ENCODE measurements around the gene PTGS1.

DNA sequence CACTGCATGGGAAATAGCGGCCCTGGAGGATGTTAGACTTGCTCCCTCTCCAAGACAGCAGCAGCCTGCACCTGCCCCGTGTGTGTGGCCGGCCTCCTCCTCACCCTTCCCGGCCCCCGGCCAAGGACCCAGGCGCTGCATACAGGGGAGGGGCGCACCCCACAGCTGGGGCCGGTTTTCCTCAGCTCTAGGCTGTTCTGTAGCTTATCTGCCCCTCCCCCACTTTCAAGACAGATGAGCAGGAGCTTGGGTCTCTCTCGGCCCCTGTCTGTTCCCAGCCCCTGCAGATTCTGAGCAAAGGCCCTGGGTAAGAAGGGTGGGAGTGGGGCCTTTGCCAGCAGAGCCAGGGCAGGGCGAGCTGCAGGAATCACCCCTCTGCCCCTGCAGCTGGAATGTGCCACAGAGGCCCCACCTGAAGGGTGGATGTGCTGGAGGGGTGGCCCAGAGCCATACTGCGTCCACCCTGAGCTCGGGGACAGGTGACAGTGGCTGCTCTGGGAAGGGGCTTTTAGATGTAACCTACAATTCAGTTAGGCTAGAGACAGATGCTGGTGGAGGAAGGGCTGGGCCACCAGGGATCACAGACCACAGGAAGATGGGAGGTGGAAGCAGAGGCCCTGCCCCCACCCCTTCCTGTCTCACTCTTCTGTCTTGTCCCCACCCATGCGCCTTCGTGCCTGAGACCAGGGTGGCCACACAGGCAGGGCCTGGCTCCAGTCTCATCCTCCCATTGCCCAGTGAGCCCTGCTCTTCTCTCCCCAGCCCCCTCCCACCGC is 132.4 kb downstream of the DAB2IP start:
- RRBS, result 69% methylated on average over 4 of the region's 15 CpGs

GRCh38 chr9:121902275-121902935 is 190.7 kb downstream of the TTLL11 start:
- RRBS, result no CpG with 5 or more reads among the region's 7 CpGs

DNA sequence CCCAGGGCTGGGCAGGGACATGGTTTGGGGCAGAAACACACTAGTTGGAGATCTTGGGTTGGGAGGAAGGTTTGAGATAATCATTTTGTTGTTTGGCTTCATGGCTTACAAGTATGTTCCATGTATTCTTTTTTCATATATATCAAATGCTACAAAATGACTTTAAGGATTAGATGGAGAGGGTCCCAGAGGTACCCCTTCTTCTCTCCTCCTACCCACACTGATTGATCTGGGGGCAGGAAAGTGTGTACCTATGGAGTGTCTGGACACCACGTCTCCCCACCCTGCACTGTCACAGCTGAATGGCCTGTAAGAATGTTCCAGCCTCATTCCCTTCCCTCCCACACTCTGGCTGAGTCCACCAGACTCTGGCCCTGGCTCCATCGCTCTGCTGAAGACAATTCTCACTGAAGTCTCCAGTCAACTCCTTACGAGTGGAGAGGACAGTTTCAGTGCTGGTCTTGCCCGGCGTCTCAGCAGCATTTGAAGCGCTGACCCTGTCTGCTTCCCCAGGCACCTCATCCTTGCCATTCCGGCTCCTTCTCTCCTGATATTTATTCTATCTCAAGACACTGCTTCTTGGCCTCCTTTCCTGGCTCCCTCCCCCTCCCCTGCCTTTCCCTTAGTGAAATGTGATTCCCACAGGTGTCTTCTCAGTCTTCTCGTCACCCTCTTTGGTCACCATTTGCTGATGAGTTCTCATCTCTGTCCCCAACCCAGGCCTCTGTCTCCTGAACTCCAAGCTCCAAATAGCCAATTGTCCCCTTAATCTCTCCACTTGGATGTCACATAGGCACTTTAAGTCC is 105.7 kb downstream of the TTLL11 start:
- RRBS, result 95% methylated on average over 4 of the region's 8 CpGs

- RRBS, result 95% methylated on average over 3 of the region's 21 CpGs
Observed at GRCh38 chr9:121989165-121989837, 103.8 kb downstream of the TTLL11 start.

DNA sequence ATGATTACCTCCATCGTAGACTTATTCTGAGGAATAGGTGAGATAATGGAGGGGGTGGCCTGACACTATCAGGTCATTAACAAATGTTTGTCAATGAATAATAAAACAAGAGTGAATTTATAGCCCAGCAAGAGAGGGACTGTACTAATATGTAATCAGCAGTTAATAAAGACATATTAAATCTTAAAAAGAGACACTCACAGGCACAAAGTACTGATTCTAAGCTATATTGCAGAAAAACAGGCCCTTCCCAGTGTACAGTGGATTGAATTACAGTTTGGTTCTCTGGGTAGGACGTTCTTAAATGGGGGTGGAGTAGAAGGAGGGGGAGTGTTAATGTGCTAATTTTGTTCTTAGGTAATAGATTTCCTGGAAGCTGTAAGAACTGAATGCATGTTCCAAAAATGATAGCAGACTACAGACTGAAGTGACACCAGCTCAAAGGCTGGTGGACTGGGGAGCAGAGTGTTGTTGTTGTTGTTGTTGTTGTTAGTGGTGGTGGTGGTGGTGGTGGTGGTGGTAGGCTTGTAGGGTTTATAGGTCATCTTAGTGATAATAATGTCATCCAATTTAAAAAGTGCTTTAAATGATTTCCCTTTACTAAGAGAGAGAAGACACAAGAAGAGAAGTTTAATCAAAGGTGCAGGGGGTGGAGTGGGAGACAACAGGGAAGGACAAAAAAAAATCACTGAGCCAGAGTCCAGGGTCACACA is 27.2 kb downstream of the TTLL11 start:
- RRBS, result no CpG with 5 or more reads among the region's 2 CpGs

DNA sequence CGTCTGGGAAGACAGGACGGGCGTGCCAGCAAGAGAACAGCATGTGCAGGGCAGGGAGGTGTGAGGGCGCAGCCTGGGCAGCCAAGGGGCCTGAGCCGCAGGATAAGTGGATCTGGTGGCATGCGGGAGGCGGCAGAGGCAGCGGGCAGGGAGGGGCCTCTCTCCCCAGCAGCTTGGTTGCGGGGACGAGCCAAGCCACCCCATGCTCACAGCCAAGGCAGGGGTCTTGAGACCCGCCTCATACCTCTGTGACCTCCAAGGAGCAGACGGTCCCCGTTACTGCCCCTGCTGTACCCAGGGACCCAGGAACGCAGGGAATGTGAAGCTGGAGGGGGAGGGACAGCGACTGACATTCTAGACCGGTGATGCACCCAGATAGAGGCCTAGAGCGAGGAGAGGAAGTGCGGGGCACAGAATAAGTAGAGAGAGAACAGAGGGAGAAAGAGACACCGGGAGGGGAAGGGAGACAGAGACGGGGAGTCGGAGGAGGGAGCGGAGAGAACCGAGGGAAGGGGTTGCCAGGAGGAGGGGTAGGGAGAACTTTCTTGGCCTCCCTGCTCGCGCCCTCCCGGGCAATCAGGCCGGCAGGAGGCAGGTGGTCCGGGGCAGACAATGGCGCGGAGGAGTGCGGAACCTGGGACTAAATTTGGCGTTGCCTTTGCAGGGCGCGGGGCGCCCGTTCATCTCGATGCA is 33.1 kb upstream of the TTLL11 start:
- RRBS, result 3% methylated on average over 3 of the region's 37 CpGs

DNA sequence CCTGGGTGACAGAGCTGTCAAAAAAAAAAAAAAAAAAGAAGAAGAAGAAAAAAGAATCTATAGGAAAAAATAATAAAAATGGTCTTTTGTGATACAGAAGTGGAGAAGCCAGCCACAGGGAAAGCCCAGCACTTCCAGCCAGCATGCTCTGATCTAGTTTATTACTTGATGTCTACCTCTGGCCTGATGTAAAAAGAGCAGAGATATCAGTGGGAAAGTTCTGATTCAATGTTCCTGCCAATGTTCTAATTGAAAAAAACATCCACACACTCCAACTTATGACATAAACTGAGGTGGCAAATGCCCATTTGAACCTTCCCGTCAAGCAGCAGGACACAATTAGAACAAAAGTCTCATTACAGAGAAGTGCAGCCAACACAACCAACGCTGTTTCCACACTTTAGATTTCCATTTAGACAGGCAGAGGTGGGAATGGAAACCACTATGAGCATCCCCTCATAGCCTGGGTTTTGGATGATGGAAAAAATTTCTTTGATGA is 5.7 kb downstream of the RBM18 start:
- RRBS, result no CpG with 5 or more reads among the region's 2 CpGs

GRCh38 chr9:122370658-122371843 is at the start of gene PTGS1:
Gene PTGS1, plus strand, starts transcription at chr9:122371024.
- RRBS, result 3% methylated on average over 17 of the region's 47 CpGs

- RRBS, result no CpG with 5 or more reads among the region's 12 CpGs
Observed at GRCh38 chr9:122371844-122372500, 1.1 kb downstream of the PTGS1 start.

DNA sequence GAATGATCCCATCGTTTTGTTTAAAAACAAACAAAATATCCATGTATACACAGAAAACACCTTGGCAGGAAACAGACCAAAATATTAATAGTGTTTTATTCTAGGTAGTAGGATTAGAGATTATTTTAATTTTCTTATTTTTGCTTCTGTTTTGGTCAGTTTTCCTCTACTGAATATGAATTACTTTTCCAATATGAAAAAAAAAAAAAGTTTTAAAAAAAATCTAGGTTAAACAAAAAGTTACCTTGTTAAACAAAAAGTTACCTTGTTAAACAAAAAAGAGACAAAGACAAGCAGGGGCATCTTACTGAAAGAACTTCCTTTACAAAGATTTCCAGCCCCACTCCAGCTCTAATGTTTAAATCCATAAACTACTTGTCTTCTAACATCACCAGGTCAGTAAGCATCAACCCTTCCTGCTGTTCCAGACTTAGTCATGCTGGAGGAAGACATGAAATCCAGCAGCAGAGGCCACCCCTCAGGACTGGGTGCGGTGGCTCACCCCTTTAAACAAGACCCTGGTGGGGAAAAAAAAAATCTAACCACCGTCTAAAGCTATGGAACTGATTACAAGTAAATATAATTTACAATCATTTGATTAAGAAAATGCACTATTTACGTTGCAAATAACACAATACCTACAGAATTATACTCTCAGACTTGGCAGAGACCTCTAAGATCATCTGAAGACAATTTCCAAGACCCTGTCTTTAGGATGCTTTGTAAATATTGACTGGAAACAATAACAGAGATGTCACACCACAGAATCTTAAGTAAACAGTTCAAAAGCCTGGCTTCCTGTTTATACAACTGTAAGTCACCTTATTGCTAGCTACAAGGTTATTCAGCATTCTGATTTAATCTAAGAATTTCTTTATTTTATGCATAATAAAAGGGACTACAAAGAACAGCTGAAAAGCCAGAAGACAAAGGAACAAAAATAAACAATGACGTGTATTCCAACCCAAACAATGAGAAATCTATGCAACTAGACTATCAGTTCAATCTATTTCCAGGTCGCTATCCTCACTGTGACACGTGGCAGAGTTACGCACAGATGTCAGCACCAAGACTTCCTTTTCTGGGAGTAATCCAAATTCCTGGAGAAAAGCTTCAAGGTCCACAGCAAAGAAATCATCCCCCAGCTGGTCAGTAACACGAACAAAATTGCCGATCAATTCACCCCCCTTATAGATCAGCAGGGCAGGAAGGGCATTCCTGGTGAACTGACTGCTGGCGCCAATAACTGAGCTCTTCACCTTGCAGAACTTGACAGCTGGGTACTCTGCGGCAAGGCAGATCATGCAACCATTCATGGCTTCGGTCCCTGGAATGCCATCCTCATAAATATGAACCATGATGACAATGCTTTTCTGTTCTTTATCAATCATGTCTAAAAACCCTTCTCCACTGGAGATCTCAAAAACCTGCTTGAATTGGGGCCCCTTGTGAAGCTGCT is 8.8 kb downstream of the PDCL start:
- RRBS, result no CpG with 5 or more reads among the region's 13 CpGs

GRCh38 chr9:122930472-122930971 is 790 bp downstream of the ZBTB26 start:
- RRBS, result no CpG with 5 or more reads among the region's 6 CpGs

- RRBS, result no CpG with 5 or more reads among the region's 6 CpGs
Observed at GRCh38 chr9:123098404-123098996, 65.0 kb downstream of the GPR21 start.

DNA sequence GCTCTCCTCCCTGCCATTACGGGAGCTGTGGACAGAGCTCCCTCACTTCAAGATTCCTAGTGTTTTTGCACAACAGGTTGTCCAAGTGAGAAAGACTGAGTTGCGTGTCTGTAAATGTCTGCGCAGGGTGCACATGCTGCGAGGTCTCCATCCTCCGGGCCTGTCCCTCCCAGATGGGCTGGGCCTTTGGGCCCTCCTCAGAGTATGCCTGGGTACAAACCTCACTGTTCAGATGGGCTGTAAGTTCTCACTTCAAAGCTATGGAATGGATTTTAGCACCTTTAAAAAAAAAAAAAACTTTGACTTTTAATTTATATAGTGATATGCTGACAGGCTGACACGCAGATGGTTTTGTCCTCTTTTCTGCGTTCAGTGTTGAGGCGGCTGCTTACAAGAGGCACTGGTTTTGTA is 70.7 kb downstream of the GPR21 start:
- RRBS, result no CpG with 5 or more reads among the region's 8 CpGs

GRCh38 chr9:123111074-123112272 is 78.0 kb downstream of the GPR21 start:
- RRBS, result 26% methylated on average over 4 of the region's 25 CpGs

- RRBS, result no CpG with 5 or more reads among the region's 5 CpGs
Observed at GRCh38 chr9:123136043-123136748, 102.7 kb downstream of the GPR21 start.

DNA sequence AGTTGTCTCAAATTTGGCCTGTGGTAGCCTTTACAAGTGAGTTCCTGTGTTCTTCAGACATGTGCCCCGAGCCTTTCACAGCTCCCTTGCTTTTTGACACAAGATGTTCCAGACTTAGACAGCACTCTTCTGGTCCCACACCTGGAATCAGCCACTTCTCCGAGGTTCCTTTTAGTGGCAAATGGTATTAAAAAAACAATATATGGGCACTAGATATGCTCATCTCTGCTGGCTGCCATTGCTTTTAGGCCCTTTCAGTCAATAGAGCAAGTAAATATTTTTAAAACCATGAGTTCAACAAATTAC is 46.2 kb downstream of the STRBP start:
- RRBS, result no CpG with 5 or more reads among the region's 2 CpGs

- RRBS, result no CpG with 5 or more reads among the region's 9 CpGs
Observed at GRCh38 chr9:123337867-123338555, 18.0 kb upstream of the CRB2 start.

DNA sequence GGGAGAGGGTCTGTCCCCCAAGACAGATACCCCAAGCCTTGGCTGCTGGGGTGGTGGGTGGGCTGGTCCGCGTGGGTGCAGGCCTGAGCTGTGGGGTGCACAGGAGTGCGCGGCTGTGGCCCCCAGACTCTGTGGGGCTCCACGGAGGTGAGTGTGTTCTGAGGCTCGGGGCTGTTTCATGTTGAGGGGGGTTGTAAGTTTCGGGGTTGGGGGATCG is 296 bp downstream of the CRB2 start:
- RRBS, result no CpG with 5 or more reads among the region's 8 CpGs

GRCh38 chr9:123356998-123357489 is 1.0 kb downstream of the CRB2 start:
- RRBS, result no CpG with 5 or more reads among the region's 6 CpGs

- RRBS, result no CpG with 5 or more reads among the region's 5 CpGs
Observed at GRCh38 chr9:123484170-123484572, 128.2 kb downstream of the CRB2 start.

Data from GM19240 (cell line).